ENCODE measurements around the genes RND1, C1QL4 and TMBIM6.

DNA sequence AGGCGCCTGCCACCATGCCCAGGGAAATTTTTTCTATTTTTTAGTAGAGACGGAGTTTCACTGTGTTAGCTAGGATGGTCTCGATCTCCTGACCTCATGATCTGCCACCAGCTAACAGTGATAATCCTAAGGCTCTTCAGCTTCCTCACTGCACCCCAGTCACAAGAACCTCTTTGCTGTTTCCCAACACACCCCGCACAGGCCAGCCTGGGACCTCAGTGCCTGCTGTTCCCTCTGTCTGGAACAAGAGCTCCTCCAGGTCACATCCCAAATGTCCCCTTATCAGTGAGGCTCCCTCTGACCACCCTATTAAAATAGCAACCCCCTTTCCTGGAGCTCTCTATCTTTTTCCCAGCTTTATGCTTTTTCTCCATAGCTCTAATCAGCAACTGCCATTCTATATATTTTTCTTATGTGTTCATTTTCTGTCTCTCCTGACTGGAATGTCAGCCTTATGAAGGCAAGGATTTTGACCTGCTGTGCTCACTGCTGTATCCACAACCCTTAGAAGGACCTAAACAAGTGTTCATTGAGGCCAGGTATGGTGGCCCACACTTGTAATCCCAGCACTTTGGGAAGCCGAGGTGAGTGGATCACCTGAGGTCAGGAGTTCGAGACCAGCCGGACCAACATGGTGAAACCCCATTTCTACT is 4.0 kb downstream of the ADCY6 start:
- PRO-cap, 2 experiments, result no peak in any of the 2 experiments

GRCh38 chr12:48828059-48829100 is 10.1 kb downstream of the CACNB3 start:
- PRO-cap, 2 experiments, result no peak in any of the 2 experiments

DNA sequence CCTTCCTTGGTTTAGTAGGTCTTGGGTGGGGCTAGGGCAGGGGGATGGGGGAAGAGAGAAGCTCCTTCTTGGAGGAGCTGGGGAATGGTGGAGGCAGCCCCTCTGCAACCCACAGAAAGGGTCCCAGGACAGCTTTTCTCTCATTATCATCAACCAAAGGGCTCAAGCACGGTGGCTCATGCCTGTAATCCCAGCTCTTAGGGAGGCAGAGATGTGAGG is 4.7 kb upstream of the DDX23 start:
- PRO-cap, 2 experiments, result no peak in any of the 2 experiments

DNA sequence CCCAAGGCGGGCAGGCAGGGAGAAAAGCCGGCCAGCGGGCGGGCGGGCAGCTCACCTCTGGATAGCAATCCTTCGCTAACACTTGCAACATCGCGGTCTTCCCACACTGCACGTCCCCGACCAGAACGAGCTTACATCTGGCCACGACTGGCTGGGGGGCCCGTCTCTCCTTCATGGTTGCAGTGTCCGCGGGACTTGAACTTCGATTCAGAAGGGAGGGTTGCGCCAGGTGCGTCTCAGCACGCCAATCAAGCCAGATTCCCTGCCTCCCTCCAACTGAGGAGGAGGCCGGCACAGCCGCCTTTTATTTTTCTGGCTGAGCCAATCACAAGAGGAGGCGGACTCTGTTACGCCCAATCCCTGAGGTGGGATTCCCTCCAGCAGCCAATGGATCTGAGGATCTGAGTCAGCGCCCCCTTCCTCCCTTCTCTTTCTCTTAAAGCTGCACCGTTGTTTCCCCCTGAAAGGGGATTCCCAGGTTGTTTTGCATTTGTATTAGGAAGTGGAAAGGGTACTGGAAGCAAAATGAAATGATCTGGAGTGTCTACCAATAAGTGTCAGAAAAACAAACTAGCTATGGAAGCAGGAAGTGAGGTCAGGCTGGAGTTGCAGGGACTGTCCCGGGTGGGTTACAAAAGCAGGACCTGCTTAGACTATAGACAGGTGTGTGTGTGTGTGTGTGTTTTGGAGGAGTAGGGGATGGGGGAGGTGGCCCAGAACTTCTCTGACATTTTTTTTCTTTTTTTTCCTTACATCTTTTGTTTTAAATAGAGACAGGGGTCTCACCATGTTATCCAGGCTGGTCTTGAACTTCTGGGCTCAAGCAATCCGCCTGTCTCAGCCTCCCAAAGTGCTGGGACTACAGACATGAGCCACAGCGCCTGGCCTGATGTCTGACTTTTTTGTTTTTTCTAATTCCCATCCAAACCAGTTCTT is at the start of gene RND1:
RND1 (minus strand) TSS at position 278 of the 936 bp plus-strand sequence.
- PRO-cap, 2 experiments, result peak in 2 of 2 experiments; most common plus-strand start position 490 of the sequence (in 1); most common minus-strand start position 278 of the sequence (in 2)

- PRO-cap, 2 experiments, result no peak in any of the 2 experiments
Observed at GRCh38 chr12:48873323-48873722, 7.7 kb upstream of the RND1 start.

DNA sequence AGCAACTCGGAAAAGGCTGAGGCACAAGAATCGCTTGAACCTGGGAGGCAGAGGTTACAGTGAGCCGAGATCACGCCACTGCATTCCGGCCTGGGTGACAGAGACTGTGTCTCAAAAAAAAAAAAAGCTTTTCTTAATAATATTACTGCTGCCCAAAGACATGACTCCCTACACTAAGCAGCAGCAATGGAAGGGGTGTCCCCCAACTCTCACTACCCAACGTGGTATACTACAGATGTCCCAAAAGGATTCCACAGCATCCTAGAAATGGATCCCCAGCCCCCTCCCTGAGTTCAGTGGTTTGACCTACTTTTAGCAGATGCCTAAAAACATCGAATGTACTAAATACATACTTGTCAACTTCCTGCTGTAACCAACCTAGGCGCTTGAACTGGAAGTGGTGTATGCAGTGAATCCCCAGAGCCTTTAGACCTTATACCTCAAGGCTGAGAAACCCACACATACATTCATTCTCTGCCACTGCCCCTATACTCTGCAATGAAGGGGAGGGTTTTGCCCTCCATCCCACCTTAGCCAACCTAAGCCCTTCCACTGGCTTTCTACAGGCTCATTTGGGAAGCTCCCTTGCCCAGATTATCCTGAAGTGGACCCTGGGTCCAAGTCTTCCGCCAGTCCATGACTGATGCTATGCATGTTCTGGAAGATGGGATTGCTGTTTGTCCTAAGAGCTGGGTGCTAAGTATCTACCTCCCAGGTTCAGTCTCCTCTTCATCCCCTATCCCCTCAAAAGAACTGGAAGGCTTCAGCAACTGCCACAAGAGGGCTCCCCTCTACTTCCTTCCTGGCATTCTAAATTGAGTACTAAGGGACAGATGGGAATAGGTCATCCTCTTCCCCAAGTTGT is 8.7 kb upstream of the FKBP11 start:
- PRO-cap, 2 experiments, result peak in 2 of 2 experiments; most common plus-strand start position 460 of the sequence (in 1); most common minus-strand start position 406 of the sequence (in 2)

DNA sequence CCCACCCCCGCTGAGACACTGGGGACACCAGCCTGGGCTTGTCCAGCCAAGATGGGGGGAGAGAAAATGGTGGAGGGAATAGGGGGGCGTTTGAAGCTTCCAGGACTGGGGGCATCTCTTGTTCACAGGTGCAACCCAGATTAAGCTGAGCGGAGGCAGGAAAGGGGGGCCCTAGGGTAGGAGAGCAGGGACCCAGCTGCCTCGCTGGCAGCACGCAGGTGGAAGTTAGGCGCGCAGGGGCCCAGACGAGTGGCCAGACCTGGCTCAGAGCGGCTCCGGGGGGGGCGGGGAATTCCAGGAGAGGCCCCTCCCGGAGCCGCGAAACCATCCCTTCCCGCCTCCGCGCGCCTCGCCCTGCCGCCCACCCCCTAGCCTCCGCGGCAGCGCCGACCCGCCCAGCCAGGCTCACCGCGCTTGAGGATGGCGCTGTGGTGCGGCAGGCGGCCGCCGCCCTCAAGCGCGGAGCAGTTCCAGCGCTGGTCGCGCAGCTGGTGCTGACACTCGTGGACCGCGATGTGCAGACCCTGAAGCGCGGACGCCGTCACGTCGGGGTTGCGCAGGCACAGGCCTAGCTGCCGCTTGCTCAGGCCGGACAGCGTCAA is 1.8 kb downstream of the WNT10B start:
- PRO-cap, 2 experiments, result no peak in any of the 2 experiments

- PRO-cap, 2 experiments, result no peak in any of the 2 experiments
Observed at GRCh38 chr12:49056729-49057456, 3.7 kb downstream of the KMT2D start.

DNA sequence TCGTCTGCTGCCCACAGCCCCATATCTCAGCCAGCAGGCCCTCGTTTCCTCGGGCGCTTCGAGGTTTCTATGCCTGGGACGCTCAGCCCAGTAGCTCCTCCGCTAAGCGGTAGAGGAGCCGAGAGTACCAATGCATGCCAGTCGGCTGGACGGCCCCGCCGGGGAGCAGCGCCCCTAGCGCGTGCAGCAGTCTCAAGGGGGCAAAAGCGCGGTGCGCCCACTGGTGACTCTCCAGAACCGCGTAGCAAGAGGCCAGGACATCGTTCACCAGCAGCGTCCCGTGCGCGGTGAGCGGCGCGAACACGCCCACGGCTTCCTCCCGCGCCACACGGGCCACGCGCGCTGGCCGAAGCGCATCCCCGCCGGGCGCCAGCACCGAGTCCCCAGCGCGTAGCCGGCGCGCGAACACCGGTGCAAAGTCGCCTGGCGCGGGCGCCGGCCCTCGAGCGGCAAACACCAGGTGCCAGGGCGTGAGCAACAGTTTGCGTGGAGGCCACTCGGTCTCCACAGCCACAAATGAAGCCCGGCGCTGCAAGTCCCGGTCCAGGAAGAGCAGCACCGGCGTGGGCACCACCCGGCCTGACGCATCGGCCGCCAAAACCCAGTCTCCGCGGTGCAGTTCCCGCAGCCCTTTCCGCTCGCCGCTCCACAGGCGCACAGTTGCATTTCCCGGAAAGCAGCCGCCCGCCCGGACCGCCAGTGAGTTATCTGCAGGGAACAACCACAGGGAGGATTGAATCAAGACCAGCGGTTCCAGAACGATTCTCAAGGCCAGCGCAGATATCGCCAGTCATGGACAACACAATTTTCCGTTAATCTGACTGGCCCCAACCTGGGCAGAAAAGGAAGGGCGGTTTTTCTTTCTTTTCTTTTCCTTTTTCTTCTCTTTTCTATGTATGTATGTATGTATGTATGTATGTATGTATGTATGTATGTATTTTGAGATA is 4.6 kb downstream of the DHH start:
- PRO-cap, 2 experiments, result no peak in any of the 2 experiments

GRCh38 chr12:49131903-49132574 is 844 bp upstream of the TUBA1B start:
- PRO-cap, 2 experiments, result peak in 1 of 2 experiments; most common plus-strand start chr12:49132000 (in 1)

GRCh38 chr12:49292708-49293815 is 1.9 kb upstream of the PRPH start:
- PRO-cap, 2 experiments, result no peak in any of the 2 experiments

- PRO-cap, 2 experiments, result no peak in any of the 2 experiments
Observed at GRCh38 chr12:49295435-49295991, 566 bp downstream of the PRPH start.

- PRO-cap, 2 experiments, result peak in 2 of 2 experiments; most common minus-strand start chr12:49337188 (in 2)
Observed at GRCh38 chr12:49337087-49337535, at the start of gene C1QL4. Gene C1QL4 (minus strand): TSS chr12:49337188.

DNA sequence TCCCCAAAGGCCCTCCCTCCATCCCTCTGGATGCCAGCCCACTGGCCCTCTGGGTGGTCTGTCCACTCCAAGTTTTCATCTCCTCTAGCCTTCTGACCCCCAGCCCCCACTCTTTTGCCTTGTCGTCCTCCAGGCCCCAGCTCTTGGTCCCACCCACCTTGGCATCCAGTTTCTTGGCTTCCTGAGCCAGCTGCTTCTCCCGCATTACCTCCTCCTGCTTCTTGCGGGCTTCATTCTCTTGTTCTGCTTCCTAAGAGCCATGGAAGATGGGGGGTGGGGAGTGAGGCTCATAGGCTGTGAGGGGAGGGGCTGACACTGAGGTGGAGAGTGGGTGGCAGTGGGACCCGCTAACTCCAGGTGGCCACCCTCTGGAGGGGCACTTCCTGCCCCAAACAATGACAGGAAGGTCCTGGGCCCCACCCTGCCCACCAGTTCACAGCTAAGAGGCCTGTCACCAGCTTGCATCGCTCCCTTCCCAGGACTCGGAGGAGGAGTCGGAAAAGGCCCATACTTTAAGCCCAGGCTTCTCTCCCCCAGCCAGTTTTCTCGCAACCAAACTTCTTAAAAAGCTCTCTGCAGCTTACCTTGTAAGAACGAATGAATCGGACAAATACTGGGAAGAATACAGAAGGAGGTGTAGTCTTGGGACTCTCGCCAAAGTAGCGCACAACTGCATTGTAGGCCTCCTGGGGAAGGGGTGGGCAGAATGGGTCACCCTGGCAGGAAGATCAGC is 23.9 kb downstream of the PRPF40B start:
- PRO-cap, 2 experiments, result no peak in any of the 2 experiments

DNA sequence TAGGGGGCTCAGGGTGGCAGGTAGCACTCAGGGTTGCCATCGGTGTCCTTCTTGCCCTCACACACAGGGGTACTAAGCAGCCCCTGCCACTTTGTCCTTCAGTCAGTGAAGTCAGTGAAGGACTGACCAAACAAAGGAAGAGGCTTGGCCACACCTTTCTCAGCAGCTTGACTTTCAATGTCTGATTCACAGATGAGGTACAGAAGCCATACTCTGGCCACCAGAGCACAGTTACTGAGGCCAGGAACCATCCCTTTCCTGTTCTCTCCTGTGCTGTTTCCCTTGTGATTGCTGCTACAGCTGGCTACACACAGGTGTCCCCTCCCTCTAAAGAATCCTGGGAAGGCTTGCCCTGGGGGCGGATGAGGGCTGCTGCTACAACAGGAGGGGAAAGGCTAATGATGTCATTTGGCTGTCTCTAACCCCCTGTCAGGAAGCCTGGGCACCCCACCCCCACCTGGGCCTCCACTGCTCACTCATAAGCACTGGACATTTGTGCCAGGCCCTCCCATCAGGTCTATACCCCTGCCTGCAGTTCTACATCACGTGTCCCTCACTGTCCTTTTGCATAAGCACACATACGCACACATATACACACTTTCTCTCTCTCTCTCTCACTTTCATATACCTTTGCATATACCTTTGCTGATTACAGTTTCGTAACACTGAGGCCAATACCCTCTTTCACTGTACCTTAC is 41.3 kb downstream of the PRPF40B start:
- PRO-cap, 2 experiments, result no peak in any of the 2 experiments

GRCh38 chr12:49740949-49741454 is 355 bp upstream of the TMBIM6 start:
- PRO-cap, 2 experiments, result peak in 1 of 2 experiments; most common minus-strand start chr12:49741380 (in 1)

DNA sequence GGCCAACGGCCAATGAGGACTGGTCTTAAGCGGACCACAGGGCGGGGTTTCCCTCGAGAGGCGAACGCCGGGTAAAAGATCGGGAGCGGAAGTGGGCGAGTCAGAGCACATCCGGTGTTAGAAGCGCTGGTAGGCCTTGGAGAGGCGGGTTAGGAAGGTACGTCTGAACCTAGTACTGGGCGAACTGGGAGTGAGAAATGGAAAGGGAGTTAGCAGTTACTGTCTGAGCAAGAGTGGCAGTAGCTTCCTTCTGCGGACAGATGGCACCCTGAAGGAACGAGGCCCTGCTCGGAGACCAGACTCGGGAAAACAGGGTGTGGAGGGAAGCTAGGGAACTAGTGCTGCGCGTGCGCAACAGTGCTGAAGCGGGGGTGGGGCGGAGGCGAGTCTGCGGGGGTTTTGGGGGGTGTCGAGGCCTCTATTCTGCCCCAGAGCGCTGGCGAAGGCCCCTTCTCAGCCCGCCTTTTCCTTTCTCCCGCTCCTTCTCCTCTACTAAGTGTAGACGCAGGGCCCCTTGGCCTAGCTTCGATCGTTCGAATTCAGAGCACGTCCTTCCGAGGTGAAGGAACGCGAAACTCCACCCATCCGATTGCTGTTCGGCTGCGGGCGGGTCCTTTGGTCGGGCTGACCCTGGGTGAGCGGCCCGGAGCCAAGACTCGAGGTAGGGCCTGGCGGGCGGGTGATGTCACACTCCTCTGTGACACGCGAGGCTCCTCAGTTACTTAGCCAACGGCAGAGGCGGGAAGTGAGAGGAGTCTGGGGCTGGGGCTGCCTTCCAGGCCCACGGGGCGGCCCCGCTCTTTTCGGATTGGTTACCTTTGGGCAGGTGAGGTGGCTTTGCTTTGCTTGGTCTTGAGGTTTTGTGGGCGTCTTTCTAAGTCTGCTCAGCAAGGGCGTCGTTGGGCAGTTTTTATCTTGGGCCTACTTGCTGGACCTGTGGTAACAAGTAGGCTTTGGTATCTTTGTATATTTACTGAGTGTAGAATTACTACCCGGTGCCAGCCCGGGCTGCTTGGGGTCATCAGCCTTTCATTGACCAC is at the start of gene TMBIM6:
TMBIM6 (plus strand) TSS at position 103 of the 1,040 bp plus-strand sequence.
- PRO-cap, 2 experiments, result peak in 2 of 2 experiments; most common plus-strand start position 103 of the sequence (in 2); most common minus-strand start position 747 of the sequence (in 2)

DNA sequence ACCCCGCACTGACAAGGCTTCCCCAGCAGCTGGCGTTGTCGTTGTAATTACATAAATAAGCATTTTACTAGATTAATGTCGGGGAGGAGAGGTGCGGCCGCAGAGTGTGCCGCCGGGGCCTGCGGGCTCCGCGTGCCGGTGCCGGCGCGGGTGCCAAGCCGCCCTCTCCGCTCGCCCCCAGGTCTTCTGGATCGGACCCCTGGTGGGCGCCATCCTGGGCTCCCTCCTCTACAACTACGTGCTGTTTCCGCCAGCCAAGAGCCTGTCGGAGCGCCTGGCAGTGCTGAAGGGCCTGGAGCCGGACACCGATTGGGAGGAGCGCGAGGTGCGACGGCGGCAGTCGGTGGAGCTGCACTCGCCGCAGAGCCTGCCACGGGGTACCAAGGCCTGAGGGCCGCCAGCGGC is 4.7 kb downstream of the AQP2 start:
- PRO-cap, 2 experiments, result no peak in any of the 2 experiments

DNA sequence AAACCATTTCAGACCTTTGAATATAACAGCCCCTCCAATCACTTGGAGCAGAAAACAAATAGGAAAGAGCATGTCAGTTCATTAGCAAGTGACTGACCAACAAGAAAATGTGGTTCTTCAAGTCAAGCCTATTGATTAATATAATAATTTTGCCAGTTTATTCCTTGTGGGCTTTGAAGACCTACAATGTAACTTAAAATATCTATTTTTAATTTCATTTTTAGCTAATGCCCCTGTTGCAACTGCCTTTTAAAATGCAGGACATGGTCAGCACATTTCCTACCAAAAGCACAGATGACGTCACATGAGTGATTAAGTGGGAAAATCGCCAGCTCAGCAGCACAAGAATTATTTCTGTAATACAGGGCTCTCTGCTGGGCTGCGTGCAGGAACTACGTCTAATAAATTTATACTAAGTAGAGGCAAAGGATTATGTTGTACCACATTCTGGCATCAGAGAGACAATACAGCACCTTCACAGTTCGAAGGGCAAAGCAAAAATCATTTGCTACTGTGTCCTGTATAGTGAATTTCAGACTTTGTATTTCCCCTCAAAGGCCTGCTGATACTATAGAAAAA is 8.3 kb downstream of the RACGAP1 start:
- PRO-cap, 2 experiments, result no peak in any of the 2 experiments

GRCh38 chr12:50066641-50066980 is 9.2 kb downstream of the ASIC1 start:
- PRO-cap, 2 experiments, result no peak in any of the 2 experiments